Gastrocnemius medialis (tissue), 3 donors: ENCODE measurements around a stretch of chr4.

DNA sequence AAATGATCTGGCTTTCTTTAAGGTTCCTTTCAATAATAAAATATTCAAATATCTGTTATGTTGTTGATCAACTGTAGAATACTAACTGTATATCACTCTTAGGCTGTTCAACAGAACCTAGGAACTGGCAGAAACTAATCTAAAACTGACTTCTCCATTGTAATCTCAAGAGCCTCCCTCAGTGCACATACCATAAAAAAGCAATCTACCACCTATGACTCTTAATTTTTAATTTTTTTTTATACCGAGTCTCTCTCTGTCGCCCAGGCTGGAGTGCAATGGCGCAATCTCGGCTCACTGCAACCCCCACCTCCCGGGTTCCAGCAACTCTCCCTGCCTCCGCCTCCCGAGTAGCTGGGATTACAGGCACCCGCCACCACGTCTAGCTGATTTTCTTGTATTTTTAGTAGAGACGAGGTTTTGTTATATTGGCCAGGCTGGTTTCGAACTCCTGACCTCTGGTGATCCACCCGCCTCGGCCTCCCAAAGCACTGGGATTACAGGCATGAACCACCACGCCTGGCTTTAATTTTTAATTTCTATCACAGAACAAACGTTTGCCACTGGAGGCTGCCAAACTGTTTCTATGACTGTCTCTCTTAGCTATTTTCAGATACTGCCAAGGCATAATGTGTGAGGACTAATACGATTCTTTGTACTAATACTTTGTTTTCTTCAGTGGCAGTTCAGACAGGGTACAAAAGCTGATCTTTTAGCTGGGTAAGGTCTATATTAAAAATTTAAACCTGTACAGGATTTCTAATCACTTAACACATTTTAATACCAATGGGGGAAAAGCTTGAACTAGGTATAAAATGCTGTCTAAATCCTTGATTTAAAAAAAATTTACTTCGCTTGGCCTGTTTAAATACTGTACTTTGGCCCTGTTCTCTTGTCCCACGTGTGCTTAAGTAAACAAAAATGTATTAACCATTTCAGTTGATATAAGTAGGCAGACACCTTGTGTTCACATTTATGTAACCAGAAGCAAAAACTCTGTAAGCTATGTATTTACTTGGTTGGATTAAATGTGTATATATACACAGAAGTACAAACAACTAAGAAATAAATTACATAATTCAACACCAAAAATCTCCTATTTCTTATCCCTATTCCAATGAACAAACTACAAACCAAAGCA lies 2.3 kb downstream of the PGRMC2 start:
- PRO-cap: no peak
- RAMPAGE, long total RNA, 3 experiments: no peak in any of the 3 experiments

DNA sequence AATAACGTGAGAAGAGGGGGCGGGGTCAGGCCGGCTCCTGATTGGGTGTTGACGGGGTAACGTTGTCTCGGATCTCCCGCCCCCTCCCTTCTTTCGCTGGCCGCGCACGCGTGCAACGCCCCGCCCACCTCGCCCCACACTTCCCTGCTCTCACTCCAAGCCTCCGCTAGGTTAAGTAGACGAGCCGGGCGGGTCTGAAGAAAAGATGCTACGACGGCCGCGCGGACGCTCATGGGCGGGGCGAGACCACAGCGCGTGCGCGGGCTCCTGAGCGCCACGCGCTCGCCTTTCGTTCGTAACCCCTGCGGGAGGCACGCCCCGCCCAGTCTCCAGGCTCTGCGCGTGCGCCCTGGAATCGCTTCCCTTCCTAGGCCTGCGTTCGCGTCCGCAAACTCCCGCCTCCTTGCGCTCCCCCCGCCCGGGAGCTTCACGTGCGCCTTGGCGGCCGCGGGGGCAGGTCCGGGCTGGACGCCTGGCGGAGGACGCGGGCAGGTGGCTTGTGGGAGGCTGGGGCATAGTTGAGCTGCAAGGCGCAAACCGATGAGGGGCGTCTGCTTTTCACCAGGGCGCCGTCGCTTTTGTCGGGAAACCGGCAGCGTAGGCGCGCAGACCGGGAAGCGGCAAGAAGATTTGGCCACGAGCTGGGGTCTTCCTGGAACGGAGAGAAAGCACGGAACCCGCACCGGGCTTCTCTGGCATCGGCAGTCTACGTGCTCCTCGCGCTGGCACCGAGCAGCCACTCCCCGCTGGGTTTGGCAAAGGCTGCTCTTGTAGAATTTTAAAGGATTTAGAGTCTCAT lies 466 bp upstream of the PGRMC2 start:
- PRO-cap: bidirectional peak, plus-strand start at position 178 of the sequence, minus-strand start outside the sequence; bidirectional peak, plus-strand start at position 456 of the sequence, minus-strand start at position 328 of the sequence
- RAMPAGE, long total RNA, 3 experiments: no peak in any of the 3 experiments

GRCh38 chr4:128848684-128849605 lies 39.4 kb downstream of the JADE1 start:
- PRO-cap: no peak
- RAMPAGE, long total RNA, 3 experiments: no peak in any of the 3 experiments

- PRO-cap: no peak
- RAMPAGE, long total RNA, 3 experiments: no peak in any of the 3 experiments
Observed at GRCh38 chr4:128862551-128863590, 53.4 kb downstream of the JADE1 start.

DNA sequence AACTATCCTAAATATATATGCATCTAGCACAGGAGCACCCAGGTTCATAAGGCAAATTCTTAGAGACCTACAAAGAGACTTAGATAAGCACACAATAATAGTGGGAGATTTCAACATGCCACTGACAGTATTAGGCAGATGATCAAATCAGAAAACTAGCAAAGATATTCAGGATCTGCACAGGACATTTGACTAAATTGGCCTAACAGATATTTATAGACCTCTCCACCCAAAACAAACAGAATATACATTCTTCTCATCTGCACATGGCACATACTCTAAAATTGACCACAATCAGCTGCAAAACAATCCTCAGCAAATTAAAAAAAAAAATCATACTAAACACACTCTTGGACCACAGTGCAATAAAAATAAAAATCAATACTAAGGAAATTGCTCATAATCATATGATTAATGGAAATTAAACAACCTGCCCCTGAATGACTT lies 109.4 kb downstream of the JADE1 start:
- PRO-cap: no peak
- RAMPAGE, long total RNA, 3 experiments: no peak in any of the 3 experiments

GRCh38 chr4:133146333-133146912 lies 2.7 kb upstream of the PCDH10 start:
- PRO-cap: no peak
- RAMPAGE, long total RNA, 3 experiments: no peak in any of the 3 experiments

GRCh38 chr4:133151856-133152467 lies 2.9 kb downstream of the PCDH10 start:
- PRO-cap: no peak
- RAMPAGE, long total RNA, 3 experiments: no peak in any of the 3 experiments

DNA sequence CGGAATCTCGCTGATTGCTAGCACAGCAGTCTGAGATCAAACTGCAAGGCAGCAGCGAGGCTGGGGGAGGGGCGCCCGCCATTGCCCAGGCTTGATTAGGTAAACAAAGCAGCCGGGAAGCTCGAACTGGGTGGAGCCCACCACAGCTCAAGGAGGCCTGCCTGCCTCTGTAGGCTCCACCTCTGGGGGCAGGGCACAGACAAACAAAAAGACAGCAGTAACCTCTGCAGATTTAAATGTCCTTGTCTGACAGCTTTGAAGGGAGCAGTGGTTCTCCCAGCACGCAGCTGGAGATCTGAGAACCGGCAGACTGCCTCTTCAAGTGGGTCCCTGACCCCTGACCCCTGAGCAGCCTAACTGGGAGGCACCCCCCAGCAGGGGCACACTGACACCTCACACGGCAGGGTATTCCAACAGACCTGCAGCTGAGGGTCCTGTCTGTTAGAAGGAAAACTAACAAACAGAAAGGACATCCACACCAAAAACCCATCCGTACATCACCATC lies 35.6 kb downstream of the PCDH18 start:
- PRO-cap: no peak
- RAMPAGE, long total RNA, 3 experiments: no peak in any of the 3 experiments

GRCh38 chr4:137700591-137701170 lies 168.4 kb upstream of the PCDH18 start:
- PRO-cap: no peak
- RAMPAGE, long total RNA, 3 experiments: no peak in any of the 3 experiments

DNA sequence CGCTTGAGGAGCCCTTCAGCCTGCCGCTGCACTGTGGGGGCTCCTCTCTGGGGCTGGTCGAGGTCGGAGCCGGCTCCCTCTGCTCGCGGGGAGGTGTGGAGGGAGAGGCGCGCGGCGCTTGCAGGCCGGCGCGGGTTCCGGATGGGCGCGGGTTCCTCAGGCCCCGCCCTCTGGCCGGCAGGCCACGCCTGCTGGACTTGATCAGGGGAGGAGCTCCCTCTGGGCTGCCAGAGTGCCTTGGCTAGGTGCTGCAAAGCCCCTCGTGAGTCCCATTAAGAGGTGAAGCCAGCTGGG lies 321.2 kb upstream of the PCDH18 start:
- PRO-cap: no peak
- RAMPAGE, long total RNA, 3 experiments: no peak in any of the 3 experiments

GRCh38 chr4:137942813-137943428 lies 299.2 kb downstream of the SLC7A11 start:
- PRO-cap: no peak
- RAMPAGE, long total RNA, 3 experiments: no peak in any of the 3 experiments

GRCh38 chr4:138090373-138090941 lies 151.7 kb downstream of the SLC7A11 start:
- PRO-cap: no peak
- RAMPAGE, long total RNA, 3 experiments: no peak in any of the 3 experiments

- PRO-cap: no peak
- RAMPAGE, long total RNA, 3 experiments: no peak in any of the 3 experiments
Observed at GRCh38 chr4:138222321-138223017, 19.7 kb downstream of the SLC7A11 start.

DNA sequence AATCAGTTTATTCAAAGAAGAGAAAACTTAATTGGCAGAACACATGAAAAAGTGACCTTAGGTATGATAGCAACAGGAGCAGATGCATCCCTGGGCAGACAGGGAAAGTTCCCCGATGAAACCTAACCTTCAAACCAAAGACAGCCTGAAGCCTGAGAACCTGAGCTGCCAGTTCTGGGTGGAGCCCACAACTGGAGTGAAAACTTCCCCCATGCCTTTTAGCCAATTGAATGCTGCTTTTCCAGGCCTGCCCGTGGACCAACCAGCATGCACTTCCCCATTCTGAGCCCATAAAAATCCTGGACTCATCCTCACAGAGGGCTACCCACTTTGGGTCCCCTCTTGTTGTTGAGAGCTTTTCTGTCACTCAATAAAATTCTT lies 13.7 kb upstream of the SLC7A11 start:
- PRO-cap: no peak
- RAMPAGE, long total RNA, 3 experiments: no peak in any of the 3 experiments

GRCh38 chr4:138682812-138683351 lies 332.7 kb upstream of the NOCT start:
- PRO-cap: no peak
- RAMPAGE, long total RNA, 3 experiments: no peak in any of the 3 experiments

- PRO-cap: no peak
- RAMPAGE, long total RNA, 3 experiments: no peak in any of the 3 experiments
Observed at GRCh38 chr4:138912366-138913121, 103.0 kb upstream of the NOCT start.

DNA sequence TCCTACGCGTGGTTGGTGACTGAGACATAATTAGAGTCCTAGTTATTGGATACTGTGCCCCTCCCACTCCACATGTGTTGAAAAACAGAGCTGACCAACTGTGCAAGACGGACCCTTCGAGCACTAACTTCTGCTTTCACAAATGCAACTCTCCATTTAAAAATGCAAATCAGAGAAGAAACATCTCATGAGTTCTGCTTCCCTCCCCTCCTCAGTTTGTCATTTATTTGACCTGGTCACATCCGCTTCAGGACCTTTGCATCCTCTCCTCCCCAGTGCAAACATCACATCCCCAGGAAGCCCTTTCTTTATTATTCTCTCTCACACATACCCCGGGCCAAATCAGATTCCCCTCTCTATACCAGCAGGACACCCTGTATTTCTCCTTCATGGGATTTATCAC lies 38.1 kb upstream of the NOCT start:
- PRO-cap: no peak
- RAMPAGE, long total RNA, 3 experiments: no peak in any of the 3 experiments

- PRO-cap: no peak
- RAMPAGE, long total RNA, 3 experiments: no peak in any of the 3 experiments
Observed at GRCh38 chr4:139019237-139020113, 3.9 kb downstream of the NOCT start.

DNA sequence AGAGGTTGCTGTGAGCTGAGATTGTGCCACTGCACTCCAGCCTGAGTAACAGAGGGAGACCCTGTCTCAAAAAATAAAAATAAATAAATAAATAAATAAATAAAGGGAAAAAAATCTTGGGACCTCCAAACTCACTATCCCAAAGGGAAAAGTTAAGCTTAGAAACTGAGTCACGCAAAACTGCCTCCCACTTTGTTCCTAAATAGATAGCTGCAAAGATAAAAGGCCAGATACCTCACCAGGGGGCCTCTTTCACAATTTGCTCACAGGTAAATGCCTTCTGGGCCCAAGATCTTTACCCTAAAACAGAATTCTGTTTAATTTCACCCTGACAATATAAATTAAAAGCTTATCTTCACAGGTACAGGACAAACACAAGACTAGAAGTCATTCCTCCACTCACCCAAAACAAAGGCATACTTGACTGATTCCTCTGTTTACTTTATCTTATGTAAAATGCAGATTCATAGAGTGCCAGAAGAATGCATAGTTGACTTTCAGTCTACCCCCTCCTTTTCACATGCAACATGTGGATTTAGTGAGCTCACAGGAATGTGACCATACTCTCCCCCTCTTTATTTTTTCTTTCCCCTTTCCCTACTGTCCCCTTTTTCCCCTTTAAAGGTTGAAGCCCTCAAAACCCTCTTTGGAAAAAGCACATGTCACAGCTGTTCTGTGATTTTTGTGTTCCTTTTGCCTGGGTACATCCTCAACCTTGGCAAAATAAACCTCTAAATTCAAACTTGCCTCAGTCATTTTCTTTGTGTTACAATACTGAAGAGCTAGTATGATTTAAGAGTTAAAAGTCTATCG lies 23.4 kb downstream of the ELF2 start:
- PRO-cap: no peak
- RAMPAGE, long total RNA, 3 experiments: no peak in any of the 3 experiments

DNA sequence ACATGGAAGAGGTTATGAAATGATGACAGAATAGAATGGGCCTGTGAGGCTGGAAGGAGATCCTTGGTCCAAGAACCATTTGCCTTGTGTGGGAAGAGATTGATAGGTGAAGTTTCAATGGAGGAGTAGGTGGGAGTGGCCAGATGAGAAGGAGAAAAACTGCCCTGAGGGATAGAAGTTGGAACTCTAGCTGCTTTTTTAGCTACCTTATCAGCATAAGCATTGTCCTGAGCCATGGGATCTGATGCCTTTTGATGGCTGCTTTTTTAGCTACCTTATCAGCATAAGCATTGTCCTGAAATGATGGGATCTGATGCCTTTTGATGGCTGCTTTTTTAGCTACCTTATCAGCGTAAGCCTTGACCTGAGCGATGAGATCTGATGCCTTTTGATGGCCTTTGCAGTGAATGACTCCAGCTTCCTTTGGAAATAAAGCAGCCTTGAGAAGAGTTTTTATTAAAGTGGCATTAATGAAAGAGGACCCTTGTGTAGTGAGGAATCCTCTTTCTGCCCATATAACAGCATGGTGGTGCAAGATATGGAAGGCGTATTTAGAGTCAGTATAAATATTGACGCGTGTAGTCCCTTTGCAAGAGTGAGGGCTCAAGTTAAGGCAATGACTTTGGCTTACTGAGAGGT lies 17.5 kb downstream of the ELF2 start:
- PRO-cap: no peak
- RAMPAGE, long total RNA, 3 experiments: no peak in any of the 3 experiments